Skeletal muscle cell (primary cell): ENCODE data around the genes VSIG10L, FPR2, ZNF611, ZNF888 and ZNF677.

- RRBS, result no CpG with 5 or more reads among the region's 5 CpGs
Measured at GRCh38 chr19:51341664-51342507, at the start of gene VSIG10L. Gene VSIG10L, minus strand, starts transcription at chr19:51342139.

DNA sequence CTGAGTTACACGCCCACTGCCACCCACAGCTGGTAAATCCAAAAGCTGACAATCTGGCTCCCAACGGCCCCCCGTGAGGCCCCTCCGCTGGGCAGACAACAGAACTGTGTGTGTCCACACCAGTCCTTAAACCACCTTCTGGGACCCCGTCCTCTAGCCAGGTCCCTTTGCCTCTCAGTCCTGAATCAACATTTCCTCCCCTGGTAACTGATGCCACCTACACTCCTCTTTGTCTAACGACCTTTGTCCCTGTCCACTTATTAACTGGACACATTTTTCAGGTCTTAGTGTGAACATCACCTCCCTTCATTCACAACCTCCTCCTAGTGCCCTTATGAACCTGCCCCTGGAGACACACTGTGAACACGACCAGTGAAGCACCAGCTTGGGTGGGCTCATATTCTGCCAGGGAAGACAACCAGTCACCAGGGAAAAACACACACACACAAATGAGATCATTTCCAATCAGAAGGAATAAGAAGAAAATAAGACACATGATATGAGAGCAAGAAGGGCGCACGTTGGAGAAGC is 5.6 kb upstream of the VSIG10L start:
- RRBS, result no CpG with 5 or more reads among the region's 9 CpGs

DNA sequence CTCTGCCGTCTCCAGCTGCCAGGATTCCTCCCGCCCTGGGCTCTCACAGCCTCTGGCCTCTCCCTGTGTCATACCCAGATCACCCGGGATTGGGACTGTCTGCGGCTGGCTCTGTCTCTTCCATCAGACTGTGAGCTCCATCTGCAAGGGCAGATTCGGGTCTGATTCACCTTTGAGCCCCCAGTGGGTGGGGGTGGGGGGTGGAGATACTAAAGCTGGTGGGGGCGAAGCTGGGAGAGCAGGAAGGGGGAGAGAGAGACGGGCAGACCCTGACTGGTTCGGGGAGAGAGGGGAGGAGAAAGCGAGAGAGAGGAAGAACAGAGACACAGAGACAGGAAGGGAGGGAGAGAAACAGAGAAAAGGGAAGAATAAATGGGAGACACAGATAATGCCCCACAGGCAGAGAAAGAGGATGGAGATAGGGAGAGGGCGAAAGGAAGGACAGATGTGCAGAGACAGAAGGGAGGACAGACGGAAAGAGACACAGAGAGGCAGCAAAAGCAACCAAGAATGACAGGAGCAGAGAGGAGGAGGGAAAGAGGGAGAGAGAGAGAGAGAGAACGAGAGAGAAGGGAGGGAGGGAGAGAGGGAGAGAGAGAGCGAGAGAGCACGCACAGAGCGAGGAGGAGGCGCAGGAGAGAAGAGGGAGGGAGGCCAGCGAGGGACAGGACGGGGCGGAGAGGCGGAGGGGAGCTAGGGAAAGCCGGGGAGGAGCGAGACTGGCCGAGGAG is 4.6 kb upstream of the SPACA6 start:
- RRBS, result no CpG with 5 or more reads among the region's 23 CpGs

DNA sequence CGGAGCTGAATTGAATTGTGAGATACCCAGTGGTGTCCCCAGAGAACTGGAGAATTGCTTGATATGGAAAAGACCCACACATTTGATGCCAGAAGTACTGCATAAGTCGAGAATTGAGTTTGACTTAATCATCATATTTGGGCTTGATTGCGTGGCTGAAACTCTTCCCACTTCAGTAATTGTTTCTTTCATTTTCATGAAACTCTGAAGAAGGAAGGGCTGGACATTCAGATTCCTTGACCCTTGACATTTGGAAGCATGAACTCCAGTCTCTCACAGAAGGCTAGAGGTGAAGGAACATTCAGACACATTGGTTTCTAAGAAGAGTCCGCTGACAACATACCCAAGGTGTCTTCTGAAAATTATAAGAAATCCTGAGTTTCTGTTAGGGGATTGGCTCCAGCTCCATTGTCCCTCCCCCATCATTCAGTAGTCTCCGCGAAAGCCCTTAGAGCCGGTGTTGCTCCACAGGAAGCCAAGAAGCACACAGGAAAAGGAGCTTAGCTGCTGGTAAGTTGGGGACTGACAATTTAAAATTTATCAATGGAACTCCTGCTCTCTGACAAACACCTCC is at the start of gene FPR2:
Gene FPR2, plus strand, starts transcription at position 460 of the 574 bp plus-strand sequence.
- RRBS, result no CpG with 5 or more reads among the region's 7 CpGs

GRCh38 chr19:51796068-51796955 is 1.4 kb downstream of the FPR3 start:
- RRBS, result no CpG with 5 or more reads among the region's 10 CpGs

- RRBS, result no CpG with 5 or more reads among the region's 13 CpGs
Measured at GRCh38 chr19:51824270-51824901, 29.4 kb downstream of the FPR3 start.

DNA sequence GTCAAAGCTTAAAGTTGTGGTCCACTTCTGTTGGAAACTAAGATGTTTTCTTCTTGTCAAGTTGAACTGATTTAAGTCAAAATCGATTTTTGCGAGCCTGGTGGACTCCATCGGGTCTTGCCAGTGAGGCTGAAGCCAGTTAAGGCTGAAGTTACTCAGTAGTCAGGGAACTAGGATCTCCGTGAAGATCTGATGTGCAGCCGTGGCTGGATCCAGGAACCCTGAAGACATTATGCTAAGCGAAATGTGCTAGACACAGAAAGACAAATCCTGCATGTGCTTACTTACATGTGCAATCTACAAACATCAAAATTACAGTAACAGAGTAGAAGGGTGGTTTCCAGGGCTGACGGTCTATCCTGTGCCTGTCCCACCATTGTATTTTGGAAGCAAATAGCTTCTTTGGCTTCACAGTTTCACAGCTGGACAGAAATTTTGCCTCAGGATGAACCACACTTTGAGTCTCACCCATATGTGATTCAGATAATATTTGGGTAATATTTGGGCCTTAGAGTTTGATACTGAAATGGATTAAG is 514 bp upstream of the ZNF836 start:
- RRBS, result no CpG with 5 or more reads among the region's 7 CpGs

GRCh38 chr19:52228076-52228748 is 38.4 kb downstream of the PPP2R1A start:
- RRBS, result no CpG with 5 or more reads among the region's 9 CpGs

GRCh38 chr19:52390948-52391450 is 6.7 kb upstream of the ZNF528 start:
- RRBS, result no CpG with 5 or more reads among the region's 1 CpG

DNA sequence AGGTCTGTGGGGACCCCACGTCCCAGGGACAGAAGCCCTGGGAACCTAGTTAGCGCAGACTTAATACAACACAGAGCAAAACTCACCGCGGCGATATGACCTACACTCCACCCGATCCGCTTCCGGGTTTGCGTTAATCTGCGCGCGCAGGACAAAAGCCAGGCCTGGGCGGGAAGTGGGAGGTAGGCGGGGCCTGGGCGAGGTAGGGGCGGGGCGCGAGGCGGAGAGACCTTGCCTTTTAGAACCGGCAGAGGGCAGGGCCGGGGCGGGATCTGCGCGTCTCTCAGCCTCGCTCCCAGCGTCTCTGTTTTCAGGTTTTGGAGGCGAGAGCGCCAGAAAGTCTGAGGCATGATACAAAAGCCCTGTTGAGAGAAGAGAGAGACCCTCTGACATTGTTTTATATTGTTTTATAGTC is at the start of gene ZNF611:
Gene ZNF611, minus strand, starts transcription at position 130 of the 415 bp plus-strand sequence.
- RRBS, result no CpG with 5 or more reads among the region's 28 CpGs

- RRBS, result 2% methylated on average over 5 of the region's 29 CpGs
Measured at GRCh38 chr19:52923321-52923789, at the start of gene ZNF888. Gene ZNF888, minus strand, starts transcription at chr19:52923428.

GRCh38 chr19:52944886-52945589 is 17.6 kb downstream of the ZNF816 start:
- RRBS, result no CpG with 5 or more reads among the region's 11 CpGs

DNA sequence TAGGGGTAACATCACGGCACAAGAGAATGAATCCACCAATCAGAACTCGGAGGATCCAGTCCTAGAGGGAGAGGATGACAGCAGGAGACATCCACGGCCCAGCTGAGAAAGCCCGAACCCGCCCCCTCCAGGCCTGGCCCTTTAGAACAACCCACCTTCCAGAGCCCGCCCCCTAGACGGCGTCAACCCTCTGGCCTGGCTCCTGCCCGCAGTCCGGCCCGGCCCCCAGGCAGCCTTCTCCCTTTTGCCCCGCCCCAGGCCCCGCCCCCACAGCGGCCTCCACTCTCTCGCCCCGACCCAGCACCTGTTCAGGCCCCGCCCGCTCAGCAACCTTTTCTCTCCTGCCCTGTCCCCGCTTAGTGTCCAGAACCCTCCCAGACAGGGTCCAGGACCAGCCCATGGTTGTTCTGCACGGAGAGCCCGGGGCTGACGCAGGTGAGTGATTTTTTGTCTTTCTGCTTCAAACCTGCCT is 16.3 kb downstream of the ZNF816 start:
- RRBS, result no CpG with 5 or more reads among the region's 22 CpGs

DNA sequence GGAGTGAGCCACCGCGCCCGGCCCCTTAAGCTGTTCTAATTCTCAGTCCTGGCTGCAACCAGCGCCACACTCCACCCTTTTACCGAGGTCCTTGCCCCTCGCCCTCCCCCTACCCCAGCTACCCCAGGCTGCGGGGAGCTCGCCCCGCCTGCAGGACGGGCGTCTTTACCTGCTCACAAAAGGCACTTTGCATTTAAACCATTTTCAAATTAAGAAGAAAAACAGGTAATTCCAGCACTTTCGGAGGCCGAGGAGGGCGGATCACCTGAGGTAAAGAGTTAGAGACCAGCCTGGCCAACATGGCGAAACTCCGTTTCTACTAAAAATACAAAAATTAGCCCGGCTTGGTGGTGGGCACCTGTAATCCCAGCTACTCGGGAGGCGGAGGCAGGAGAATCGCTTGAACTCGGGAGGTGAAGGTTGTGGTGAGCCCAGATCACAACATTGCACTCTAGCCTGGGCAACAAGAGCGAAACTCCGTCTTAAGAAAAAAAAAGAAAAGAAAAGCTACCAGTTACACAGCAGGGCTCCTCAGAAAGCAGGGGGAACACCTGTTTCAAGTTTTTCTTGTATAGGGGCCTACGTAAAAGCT is 16.0 kb upstream of the ERVV-1 start:
- RRBS, result no CpG with 5 or more reads among the region's 24 CpGs

- RRBS, result no CpG with 5 or more reads among the region's 10 CpGs
Measured at GRCh38 chr19:53007196-53007846, 6.4 kb upstream of the ERVV-1 start.

DNA sequence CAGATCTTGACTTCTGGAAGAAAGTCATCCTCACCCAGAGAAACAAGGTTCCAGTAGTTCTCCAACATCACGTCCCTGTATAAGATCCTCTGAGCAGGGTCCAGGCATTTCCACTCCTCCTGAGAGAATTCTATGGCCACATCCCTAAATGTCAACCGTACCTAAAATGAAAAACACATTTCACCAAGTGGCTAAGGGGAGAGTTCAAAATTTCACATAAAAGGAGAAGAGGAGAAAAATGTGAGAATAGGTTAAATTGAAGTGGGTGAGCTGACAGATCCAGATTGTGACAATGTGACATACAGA is 28.2 kb downstream of the ZNF160 start:
- RRBS, result no CpG with 5 or more reads among the region's 2 CpGs

- RRBS, result 4% methylated on average over 4 of the region's 43 CpGs
Measured at GRCh38 chr19:53102179-53103231, 717 bp downstream of the ZNF160 start.

DNA sequence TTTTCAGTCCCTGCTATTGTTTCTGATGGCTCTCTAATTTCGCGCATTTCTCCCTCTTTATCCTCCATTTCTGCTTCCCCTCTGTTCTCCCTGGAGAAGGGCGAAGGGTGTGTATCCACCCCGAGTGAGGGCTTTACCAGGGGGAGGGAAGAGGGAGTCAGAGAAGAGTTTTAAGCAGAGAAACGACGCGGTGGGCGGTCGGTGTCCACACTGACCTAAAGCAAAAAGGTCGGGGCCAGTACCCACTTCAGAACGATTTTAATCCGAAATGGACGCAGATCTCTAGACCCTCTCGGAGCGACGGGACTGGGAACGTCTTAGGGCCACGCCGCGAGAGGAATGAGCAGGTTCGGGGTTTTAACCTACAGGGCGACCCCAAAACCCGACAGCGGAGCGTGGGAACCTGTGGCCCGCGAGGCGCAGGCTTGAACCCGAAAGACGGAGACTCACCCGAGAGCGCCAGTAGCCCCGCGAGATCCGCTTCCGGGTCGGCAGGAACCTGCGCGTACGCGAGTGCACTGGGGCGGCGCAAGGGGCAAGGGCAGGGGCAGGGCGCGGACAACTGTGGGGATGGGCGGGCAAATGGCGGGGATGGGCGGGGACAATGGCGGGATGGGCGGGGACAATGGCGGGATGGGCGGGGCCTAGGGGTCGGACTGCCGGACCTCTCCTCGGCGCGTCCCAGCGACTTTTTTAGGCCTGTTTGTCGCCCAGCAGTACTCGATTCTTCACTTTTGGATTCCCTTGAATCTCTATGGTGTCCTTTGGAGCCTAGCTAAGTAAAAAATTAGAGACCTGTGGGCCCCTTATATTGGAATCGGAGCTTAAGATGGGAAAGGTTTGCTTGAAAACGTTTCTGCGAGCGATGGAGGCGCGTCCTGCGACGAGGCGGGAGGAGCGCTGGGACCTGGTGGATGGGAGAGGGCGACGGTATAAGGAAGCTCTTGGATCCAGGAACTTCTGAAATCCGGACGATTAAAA is at the start of gene ZNF677:
Gene ZNF677, minus strand, starts transcription at position 490 of the 981 bp plus-strand sequence.
- RRBS, result no CpG with 5 or more reads among the region's 74 CpGs

DNA sequence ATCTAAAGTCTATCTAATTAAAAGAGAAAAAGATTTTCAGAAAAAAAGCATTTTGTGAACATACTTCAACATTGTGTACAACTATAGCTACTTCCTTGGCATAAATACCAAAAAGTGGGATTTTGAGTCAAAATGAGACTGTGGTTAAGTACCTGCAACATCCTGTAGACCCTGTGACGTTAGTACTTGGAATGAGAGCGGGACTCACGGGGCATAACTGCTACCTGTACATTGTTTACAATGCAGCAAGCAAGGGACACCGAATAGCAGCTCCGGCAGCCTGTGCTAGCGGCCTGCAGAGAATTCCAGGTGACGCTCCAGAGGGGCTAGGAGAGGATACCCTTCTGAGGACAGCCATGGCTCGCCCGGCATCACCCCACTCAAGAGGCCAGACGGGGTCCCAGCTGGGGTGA is 860 bp upstream of the ZNF331 start:
- RRBS, result no CpG with 5 or more reads among the region's 10 CpGs

- RRBS, result no CpG with 5 or more reads among the region's 12 CpGs
Measured at GRCh38 chr19:53566479-53566958, 28.6 kb downstream of the ZNF331 start.